Epithelial cell of alveolus of lung (primary cell): ENCODE measurements around a stretch of chr14.

GRCh38 chr14:101560898-101561719 lies 200.4 kb upstream of the PPP2R5C start:
- RAMPAGE, long total RNA = no peak
- RRBS = 3% methylated on average over 53 of the region's 101 CpGs

DNA sequence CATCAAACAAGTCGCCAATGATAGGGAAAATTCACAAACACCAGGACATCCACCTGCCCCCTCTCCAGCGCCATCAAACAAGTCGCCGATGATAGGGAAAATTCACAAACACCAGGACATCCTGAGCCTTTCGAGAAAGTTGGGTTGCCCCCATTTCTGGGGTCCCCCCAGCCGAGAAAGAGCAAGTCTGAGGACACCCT lies 162.4 kb upstream of the PPP2R5C start:
- RAMPAGE, long total RNA = no peak
- RRBS = no CpG with 5 or more reads among the region's 6 CpGs

DNA sequence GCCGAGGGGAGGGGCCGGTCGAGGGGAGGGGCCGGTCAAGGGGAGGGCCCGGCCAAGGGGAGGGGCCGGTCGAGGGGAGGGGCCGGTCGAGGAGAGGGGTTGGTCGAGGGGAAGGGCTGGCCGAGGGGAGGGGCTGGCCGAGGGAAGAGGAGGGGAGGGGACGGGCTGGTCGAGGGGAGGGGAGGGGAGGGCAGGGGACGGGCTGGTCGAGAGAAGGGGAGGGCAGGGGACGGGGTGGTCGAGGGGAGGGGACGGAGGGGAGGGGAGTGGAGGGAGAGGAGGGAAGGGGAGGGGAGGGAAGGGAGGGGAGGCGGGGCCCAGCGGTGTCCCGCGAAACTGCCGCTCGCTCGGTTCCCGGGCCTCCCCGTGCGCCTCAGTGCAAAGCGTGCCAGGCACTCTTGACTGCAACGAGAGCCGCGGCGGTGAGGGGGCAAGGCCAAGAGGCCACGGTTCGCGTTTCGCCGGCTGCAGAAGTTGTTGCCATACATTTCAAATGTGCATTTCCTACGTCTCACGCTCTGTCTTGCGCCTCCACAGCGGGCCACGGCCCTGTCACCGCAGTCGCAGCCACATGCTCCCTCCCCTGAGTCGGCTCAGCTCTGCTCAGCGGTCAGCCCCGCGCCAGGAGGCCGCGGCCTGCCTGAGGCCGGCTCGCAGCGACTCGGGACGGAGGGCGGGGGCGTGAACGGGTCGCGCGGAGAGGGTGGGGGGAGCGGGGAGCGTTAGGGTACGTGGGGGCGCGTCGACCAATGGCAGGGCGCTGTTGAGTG lies 530 bp upstream of the PPP2R5C start:
- RAMPAGE, long total RNA = no peak
- RRBS = no CpG with 5 or more reads among the region's 70 CpGs

GRCh38 chr14:101809339-101810663 lies 48.3 kb downstream of the PPP2R5C start:
- RAMPAGE, long total RNA = no peak
- RRBS = 5% methylated on average over 2 of the region's 29 CpGs

GRCh38 chr14:101849092-101849615 lies 87.6 kb downstream of the PPP2R5C start:
- RAMPAGE, long total RNA = no peak
- RRBS = no CpG with 5 or more reads among the region's 11 CpGs

GRCh38 chr14:101854123-101854857 lies 92.8 kb downstream of the PPP2R5C start:
- RAMPAGE, long total RNA = no peak
- RRBS = no CpG with 5 or more reads among the region's 9 CpGs

DNA sequence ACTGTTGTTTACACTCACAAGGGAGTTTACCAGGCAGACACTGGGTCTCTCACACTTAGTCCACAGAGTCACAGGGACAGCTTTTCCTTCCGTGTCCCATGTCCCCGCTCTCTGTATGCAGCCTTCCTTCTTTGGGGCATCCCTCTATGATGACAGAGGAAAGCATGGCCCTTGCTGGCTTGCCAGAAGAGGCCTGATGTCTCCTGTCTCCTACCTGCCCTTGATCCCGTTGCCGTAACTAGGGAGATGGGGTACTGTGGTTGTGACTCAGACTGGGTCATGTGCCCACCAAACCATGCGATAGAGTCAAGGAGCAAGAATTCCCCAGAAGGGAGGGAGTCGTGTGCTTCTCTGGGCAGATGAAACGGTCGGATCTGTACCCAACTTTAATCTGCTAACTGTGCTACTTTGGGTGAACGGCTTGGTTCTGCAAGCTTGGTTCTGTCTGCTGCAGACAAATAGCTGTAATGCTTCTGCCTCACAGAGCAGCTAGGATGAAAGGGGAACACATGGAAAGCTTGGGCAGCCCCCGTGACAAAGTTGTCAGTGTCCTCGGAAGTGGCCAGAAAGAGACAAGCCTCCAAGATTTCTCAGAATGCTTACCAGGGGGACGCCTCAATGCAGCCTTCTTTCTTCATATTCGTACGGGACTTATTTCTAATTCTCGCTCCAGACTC lies 99.0 kb upstream of the DYNC1H1 start:
- RAMPAGE, long total RNA = no peak
- RRBS = no CpG with 5 or more reads among the region's 15 CpGs

- RAMPAGE, long total RNA = no peak
- RRBS = no CpG with 5 or more reads among the region's 18 CpGs
These were observed 52.4 kb downstream of the DYNC1H1 start for GRCh38 chr14:102016566-102017395.

GRCh38 chr14:102235113-102235852 lies 69.7 kb downstream of the MOK start:
- RAMPAGE, long total RNA = no peak
- RRBS = no CpG with 5 or more reads among the region's 27 CpGs

DNA sequence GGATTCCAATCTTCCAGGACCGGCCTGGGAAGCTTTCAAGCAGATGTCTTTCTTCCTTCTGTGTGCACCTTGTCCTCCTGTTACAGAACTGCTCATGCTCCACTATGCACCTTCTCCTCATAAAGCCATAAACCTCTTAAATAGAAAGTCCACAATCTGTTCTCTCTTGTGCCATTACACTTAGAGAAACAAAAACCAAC lies 12.5 kb downstream of the MOK start:
- RAMPAGE, long total RNA = no peak
- RRBS = no CpG with 5 or more reads among the region's 1 CpG

- RAMPAGE, long total RNA = no peak
- RRBS = no CpG with 5 or more reads among the region's 28 CpGs
These were observed 659 bp downstream of the ZNF839 start for GRCh38 chr14:102320059-102320751.

DNA sequence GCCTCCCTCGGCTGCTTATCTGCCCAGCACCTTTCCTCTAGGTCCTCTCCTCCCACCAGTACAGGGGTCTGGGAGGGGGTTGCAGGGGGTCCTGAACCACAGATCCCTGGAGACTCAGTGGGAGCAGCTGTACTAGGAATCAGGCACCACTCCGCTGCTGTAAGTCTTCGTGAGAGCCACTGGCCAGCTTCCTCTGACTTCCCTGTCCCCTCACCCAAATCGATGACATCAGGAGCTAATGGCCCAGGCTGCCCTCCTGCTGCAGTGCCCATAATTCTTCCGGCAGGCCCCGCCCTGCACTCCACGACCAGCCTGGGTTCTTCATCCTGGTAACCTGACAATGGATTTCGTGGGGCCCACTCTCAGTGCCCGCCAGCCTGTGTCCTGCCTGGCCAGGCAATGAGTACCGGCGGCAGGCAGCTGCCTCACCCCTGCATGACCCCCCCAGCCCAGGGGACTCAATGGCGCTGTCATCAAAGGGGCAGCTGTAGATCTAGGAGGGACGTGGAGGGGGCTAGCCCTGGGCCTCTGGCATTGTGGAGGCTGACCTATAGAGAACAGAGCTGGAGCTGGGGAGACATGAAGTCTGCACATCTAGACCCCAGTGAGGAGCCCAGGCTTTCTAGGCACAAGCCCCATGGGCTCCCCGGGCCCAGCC lies 4.9 kb downstream of the ANKRD9 start:
- RAMPAGE, long total RNA = no peak
- RRBS = no CpG with 5 or more reads among the region's 14 CpGs

GRCh38 chr14:102510754-102511165 lies 1.2 kb upstream of the ANKRD9 start:
- RAMPAGE, long total RNA = no peak
- RRBS = no CpG with 5 or more reads among the region's 10 CpGs

GRCh38 chr14:102517158-102517970 lies 7.8 kb upstream of the ANKRD9 start:
- RAMPAGE, long total RNA = no peak
- RRBS = 4% methylated on average over 24 of the region's 67 CpGs

GRCh38 chr14:102544295-102545405 lies 35.1 kb upstream of the ANKRD9 start:
- RAMPAGE, long total RNA = no peak
- RRBS = 15% methylated on average over 46 of the region's 101 CpGs

DNA sequence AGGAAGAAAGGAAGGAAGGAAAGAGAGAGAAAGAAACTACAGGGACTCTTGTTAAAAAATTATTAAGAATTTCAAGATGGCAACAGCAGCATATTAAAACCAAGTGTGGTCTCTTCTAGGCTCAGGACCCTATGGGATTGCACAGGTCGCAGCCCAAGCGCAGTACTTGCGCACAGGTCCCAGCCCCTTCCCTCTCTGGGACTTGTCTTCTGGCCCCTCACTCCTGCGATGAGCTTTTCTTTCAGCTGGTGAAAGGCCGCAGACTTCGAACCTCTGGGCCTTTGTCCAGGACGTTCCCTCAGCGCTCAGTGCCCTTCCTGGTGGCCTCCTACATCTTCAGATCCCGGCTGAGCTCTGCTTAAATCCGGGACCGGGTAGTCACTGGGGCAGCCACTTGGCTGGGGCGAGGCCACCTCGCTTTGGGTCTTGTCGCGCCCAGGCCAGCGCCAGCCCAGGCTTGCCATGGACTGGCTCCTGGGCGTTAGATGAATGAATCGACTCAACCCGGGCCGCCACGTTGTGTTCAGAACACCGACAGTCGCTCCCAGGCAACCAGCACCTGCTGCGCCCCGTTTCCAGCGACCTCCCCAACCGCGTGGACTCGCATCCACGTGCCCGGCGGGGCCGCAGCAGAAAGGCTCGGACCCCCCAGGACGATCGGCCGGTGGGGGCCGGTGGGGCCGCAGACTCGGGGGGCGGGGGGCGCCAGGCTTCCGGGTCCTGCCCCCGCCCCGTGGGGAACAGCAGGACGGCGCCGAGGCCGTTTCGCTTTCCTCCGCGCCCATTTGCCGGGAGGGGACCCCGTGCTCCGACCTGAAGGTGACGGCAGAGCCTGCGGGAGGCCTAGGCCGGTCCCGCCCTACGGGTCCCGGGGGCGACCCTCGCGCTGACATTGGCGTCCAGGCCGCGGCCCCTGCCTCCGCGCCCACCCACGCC lies 37.6 kb upstream of the RCOR1 start:
- RAMPAGE, long total RNA = no peak
- RRBS = 1% methylated on average over 36 of the region's 70 CpGs

DNA sequence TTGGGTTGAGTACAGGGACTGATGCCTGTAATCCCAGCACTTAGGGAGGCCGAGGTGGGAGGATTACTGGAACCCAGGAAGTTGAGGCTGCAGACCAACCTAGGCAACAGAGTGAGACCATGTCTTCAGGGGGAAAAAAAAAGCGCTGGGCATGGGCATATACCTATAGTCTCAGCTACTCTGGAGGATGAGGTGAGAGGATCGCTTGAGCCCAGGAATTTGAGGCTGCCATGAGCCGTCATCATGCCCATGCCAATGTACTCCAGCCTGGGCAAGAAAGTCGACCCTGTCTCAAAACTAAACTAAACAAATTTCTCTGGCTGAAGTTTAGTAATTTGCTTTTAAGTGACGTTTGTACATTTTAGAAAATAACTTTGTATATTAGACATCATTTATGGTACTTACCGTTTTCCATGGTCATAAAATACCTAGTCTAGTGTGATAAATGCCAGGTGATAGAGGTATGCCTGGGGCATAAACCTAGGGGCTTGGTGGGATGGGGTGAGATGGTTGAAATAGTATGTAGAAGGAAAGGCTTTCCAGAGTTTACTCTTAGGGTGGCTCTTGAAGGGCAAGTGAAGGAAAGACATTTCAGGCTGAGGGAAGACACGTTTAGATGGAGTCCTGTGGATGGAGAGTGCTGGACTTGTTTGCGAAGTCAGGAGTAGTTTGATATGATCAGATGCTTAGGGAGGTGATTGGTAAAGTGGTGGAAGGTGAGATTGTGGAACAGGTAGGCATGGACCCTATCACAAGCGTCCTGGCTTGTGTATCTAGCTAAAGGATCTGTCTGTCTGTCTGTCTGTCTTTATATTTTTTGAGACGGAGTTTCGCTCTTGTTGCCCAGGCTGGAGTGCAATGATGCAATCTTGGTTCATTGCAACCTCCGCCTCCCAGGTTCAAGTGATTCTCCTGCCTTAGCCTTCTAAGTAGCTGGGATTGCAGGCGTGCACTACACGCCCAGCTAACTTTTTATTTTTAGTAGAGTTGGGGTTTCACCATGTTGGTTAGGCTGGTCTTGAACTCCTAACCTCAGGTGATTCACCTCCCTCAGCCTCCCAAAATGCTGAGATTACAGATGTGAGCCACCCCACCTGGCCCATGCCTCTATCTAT lies 26.2 kb downstream of the RCOR1 start:
- RAMPAGE, long total RNA = no peak
- RRBS = no CpG with 5 or more reads among the region's 15 CpGs

GRCh38 chr14:102645042-102646161 lies 53.0 kb downstream of the RCOR1 start:
- RAMPAGE, long total RNA = no peak
- RRBS = no CpG with 5 or more reads among the region's 3 CpGs

- RAMPAGE, long total RNA = no peak
- RRBS = no CpG with 5 or more reads among the region's 11 CpGs
These were observed 28.3 kb downstream of the TRAF3 start for GRCh38 chr14:102805290-102806135.

DNA sequence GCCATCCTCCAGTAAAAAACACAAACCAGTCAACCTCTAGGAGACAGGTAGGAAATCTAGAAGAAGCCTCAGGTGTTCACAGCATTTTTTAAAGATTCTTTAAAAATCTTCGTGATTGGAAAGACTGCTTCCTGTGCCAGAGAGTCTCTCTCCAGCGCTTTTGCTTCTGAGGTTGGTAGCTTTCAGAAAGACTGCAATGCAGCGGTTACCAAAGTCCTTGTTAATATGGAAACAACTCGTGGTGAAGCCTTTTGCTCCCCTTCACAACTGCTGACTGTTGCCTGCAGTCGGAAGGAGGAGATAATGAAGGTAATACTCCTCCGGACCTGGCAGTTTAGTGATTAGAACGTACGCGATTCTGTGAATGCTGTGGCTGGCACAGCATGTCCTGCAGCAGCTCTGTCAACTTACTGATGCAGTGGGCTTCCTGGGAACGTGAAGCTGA lies 50.9 kb downstream of the TRAF3 start:
- RAMPAGE, long total RNA = no peak
- RRBS = no CpG with 5 or more reads among the region's 10 CpGs